Endothelial cell (in vitro differentiated cells): Measurements from ENCODE around the genes ARFGAP2, OR4C3, OR4A15, OR5L1, OR5D18, TRIM51, OR5I1, OR5F1, OR8H2 and OR8K5.

GRCh38 chr11:47176808-47177021 is at the start of gene ARFGAP2:
ARFGAP2 (minus strand) TSS chr11:47176879.
- PRO-cap: bidirectional peak, plus-strand start at chr11:47177064, minus-strand start at chr11:47176879

DNA sequence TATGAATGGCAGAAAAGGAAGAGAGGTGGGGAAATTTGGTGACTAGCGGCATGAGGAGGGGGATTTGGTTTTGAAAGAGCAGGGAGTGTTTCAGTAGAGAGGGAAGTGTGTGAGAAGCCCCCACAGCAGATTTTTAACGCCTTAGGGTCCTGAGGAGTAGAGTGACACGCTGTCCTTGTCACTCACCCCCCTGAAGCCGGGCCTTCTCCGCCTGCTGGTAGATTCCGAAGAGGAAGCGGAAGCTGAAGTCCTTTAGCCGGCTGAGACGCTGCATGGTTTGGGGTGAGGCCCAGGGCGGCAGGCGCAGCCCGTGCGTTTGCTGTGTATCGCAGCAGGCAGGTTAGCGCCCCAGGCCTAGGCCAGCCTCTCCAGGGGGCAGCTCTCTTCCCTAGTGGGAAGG is 4.1 kb downstream of the ACP2 start:
- PRO-cap: no peak

DNA sequence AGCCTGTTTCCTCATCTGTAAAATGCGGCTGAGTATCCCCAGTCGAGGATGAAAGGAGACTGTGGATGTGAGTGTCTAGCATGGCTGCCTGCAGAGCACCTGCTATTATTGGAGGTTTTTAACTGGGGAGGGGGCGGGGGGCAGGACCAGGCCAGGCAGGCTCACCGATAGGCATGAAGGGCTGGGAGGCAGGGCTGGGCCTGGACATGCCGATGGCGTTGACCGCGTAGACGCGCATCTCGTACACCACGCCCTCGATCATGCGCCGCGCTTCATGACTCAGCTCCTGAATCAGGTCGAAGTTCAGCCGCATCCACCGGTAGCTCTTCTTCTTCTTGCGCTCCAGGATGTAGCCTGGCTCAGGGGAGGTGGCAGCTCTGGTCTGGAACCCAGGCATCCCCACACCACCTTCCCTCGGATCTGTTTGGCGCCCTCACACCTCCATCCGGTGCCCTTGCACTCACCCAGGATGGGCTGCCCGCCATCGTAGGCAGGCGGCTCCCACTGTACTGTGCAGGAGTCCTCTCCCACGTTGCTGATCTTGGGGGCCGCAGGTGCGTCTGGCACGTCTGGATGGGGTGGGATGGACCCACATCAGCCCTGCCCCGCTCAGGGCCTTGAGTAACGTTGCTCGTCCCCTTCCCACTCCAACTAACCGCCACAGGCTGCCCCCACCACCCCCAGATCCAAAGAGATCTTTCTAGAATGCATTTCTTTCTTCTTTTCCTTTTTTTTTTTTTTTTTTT is 15.1 kb downstream of the MYBPC3 start:
- PRO-cap: no peak

- PRO-cap: unidirectional peak, minus-strand start at chr11:47409190; unidirectional peak, minus-strand start at chr11:47409253
Observed at GRCh38 chr11:47408783-47409453, 528 bp downstream of the SLC39A13 start.

- PRO-cap: no peak
Observed at GRCh38 chr11:47431396-47431796, 5.2 kb upstream of the PSMC3 start.

DNA sequence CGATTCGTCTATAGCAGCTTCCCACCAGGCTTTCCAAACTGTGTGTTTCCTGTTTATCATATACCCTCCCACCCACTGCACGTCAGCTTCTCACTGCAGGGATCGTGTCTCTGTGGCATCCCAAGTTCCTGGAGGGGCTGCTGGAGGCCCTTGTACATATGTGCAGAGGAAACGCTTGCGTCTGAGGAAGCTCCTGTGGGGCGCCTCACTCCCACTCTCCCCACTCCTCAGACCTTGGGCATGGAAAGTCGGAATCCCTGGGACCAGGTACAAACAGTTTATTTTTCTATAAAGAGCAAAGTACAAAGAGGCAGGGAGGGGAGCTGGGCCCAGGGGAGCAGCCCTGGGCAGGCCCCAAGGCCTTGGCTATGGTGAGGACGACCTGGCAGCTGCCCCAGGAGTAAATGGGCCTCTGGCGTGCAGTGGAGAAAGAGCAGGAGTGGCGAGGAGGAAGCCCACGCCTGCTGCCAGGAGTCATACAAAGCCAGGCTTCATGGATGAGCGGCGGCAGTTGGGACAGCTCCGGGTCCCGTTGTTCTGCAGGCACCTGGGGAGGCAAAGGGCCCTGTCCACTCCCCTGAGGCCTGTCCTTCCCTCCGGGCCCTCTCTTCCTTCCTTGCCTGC is 11.3 kb downstream of the RAPSN start:
- PRO-cap: no peak

DNA sequence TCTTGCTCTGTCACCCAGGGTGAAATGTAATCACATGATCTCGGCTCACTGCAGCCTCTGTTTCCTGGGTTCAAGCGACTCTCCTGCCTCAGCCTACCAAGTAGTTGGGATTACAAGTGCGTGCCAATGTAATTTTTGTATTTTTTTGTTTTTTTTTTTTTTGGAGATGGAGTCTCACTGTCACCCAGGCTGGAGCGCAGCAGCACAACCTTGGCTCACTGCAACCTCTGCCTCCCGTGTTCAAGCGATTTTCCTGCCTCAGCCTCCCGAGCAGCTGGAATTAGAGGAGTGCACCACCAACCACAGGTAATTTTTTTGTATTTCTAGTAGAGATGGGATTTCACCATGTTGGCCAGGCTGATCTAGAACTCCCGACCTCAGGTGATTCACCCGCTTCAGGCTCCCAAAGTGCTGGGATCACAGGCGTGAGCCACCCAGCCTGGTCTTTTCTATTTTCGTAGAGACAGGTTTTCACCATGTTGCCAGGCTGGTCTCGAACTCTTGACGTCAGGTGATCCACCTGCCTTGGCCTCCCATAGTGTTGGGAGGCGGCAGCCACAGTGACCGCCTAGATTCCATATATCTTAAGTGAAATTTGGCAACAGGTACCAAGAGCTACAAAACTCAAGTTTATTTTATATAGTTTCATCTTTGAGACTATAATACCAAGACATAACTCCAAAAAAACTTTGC is 6.7 kb downstream of the FNBP4 start:
- PRO-cap: no peak

GRCh38 chr11:47835487-47835783 is 12.7 kb downstream of the NUP160 start:
- PRO-cap: no peak

GRCh38 chr11:47991235-47991868 is 11.0 kb downstream of the PTPRJ start:
- PRO-cap: bidirectional peak, plus-strand start at chr11:47991698, minus-strand start at chr11:47991490

DNA sequence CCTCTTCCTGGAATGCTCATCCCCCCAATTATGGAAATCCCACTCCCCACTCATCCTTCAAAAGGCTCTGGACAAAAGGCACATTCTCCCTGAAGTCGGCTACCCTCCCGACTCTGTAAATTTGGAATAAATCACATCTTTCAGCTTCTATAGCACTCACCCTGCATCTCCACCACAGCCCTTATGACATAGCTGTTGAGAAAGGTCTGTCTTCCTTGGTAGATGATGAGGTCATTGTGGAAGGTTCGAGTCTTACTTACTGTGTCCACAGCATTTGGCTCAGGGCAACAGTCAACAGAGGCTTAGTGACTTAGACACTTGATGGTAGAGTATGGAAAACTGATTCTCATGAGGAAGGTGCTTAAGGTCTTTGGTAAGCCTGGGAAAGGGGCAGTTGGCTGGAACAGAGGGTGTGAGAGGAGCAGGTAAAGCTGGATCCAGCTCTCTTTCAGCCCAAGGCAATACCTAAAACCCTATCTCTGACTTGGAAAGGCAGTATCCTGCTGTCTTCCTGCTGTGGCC is 45.6 kb downstream of the PTPRJ start:
- PRO-cap: no peak

GRCh38 chr11:48049729-48050236 is 69.4 kb downstream of the PTPRJ start:
- PRO-cap: no peak

DNA sequence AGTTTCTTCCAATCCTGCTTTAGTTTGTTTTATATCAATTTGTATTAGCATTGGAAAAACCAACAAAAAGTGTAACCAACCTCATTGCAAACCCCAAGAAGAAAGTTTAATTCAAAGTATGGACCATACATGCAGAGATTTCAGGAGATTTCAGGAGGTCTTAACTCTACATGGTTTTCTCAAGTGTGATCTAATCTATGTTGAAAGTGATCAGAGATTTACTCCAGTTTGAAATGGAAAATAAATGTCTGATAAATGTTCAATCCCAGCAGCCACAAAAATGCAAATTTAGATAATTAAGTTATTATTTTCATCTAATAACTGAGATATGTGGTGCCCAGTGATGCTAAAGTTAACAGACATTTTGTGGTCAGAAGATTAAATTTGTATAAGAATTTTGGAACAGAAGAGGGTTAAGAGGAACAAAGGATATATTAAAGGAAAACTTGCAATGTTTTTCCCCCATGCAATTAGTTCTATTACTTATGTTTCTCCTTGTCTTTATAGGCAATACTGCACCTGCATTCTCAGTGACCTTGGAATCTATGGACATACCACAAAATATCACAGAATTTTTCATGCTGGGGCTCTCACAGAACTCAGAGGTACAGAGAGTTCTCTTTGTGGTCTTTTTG is at the start of gene OR4C3:
TSS of gene OR4C3 (plus strand) at position 444 of the 635 bp plus-strand sequence.
- PRO-cap: no peak

GRCh38 chr11:55367567-55368171 is at the start of gene OR4A15:
OR4A15 (plus strand) TSS chr11:55367974.
- PRO-cap: no peak

DNA sequence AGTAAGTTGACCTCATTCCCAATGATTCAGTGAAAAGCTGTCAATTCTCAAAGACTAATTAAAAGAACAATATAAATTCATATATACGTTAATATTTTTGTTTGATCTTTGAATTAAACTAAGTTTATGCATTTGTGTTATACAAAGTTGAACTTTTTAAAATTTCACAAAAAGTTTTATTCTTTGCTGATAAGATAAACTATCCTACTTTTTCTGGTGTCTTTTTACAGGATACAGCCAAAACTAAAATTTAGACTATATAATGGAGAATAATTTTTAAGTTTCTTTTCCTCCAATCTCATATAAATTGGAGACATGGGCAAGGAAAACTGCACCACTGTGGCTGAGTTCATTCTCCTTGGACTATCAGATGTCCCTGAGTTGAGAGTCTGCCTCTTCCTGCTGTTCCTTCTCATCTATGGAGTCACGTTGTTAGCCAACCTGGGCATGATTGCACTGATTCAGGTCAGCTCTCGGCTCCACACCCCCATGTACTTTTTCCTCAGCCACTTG is at the start of gene OR5L1:
TSS of gene OR5L1 (plus strand) at position 216 of the 513 bp plus-strand sequence.
- PRO-cap: no peak

DNA sequence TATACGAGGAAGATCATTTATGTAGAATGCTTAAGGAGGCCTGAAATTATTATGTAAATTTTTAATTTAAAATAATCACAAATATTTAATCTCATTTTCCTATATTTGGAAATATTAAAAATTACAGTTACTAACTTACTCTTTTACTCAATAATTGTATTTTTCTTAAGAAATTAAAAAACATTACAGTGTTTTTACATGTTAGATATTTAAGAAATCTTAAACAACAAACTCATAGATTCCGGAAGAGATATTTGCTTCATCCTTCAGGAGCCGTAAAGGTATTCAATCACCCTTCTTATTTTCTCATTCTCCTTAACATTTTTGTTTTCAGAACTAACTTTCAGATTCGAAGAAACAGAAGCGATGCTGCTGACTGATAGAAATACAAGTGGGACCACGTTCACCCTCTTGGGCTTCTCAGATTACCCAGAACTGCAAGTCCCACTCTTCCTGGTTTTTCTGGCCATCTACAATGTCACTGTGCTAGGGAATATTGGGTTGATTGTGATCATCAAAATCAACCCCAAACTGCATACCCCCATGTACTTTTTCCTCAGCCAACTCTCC is at the start of gene OR5D18:
TSS of gene OR5D18 (plus strand) at position 367 of the 570 bp plus-strand sequence.
- PRO-cap: no peak

DNA sequence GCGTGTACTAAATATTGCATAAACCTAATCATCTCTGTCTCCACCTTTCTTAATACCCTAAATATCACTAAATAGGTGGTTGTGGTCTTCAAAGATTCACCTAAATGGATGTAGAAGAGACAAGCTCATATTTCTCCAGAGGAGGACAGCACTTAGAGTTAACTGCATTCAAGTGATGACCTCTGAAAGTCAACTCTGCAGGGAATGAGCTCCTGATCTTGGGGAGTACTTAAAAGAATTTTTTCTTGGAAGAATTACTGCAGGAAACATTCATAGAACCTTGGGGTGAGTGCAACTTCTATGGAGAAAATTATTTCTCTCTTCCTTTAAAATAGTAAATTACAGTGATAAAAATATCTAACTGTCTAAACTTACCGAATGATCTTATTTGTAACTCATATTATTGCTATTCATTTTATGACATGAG is at the start of gene TRIM51:
TSS of gene TRIM51 (plus strand) at position 198 of the 427 bp plus-strand sequence.
- PRO-cap: no peak

DNA sequence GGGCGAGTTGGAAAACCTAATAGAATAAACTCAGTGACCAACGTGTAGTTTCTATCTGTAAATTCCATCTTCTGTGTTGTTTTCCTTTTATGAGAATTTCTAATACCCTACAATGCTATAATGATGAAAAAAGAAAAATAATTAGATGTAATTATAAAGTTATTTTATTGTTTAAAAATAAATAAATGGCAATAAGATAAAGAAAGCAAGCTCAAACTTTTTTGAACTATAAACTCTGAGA is at the start of gene OR5I1:
TSS of gene OR5I1 (minus strand) at position 68 of the 241 bp plus-strand sequence.
- PRO-cap: no peak

GRCh38 chr11:55994529-55994876 is at the start of gene OR5F1:
OR5F1 (minus strand) TSS chr11:55994625.
- PRO-cap: no peak

- PRO-cap: no peak
Observed at GRCh38 chr11:56103269-56103846, at the start of gene OR8H2. OR8H2 (plus strand) TSS chr11:56103687.

DNA sequence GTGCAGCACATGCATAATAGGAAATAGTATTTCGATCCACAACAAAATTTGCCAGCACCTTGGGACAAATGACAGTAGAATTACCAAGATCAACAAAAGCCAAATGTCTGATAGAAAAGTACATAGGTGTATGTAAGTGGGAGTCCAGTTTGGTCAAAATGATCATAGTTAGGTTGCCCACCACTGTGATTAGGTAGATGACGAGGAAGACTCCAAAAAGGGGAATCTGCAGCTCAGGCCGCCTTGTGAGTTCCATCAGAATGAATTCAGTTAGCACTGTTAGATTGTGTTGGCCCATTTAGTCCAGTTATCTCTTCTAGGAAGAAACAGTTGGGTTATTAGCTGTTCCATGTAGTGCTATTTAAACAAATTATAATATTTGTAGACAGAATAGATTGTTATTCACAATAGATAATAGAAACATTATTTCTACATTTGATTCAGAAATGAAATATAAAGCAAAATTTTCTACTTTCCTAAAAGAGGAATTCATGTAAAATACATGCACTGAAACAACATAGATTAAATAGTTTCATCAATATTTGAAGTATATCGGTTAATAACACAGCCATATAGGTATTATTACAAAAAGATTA is at the start of gene OR8K5:
TSS of gene OR8K5 (minus strand) at position 298 of the 596 bp plus-strand sequence.
- PRO-cap: no peak